Caco-2 (cell line): ENCODE measurements around the gene LPIN1.

- PRO-cap: no peak
- RRBS: no CpG with 5 or more reads among the region's 13 CpGs
Observed at GRCh38 chr2:11681085-11681670, 11.2 kb upstream of the NTSR2 start.

- PRO-cap: no peak
- RRBS: 88% methylated on average over 5 of the region's 25 CpGs
Observed at GRCh38 chr2:11697892-11698667, 28.1 kb upstream of the NTSR2 start.

DNA sequence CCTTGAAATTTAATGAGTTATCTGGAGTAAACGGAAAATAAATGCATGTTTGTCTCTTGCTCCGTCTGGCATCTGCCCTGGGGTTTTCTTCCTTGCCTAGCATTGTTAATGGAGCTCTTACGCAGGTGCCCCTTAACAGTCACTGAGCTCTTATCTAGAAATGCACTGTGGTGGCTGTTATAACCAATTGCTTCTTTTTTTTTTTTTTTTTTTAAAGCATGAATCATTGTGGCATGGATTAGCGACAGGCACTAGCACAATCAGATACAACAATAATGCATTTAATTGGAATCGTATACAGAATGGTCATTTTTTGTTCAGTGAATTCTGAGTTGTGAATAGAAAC lies 26.9 kb upstream of the LPIN1 start:
- PRO-cap: no peak
- RRBS: no CpG with 5 or more reads among the region's 5 CpGs

DNA sequence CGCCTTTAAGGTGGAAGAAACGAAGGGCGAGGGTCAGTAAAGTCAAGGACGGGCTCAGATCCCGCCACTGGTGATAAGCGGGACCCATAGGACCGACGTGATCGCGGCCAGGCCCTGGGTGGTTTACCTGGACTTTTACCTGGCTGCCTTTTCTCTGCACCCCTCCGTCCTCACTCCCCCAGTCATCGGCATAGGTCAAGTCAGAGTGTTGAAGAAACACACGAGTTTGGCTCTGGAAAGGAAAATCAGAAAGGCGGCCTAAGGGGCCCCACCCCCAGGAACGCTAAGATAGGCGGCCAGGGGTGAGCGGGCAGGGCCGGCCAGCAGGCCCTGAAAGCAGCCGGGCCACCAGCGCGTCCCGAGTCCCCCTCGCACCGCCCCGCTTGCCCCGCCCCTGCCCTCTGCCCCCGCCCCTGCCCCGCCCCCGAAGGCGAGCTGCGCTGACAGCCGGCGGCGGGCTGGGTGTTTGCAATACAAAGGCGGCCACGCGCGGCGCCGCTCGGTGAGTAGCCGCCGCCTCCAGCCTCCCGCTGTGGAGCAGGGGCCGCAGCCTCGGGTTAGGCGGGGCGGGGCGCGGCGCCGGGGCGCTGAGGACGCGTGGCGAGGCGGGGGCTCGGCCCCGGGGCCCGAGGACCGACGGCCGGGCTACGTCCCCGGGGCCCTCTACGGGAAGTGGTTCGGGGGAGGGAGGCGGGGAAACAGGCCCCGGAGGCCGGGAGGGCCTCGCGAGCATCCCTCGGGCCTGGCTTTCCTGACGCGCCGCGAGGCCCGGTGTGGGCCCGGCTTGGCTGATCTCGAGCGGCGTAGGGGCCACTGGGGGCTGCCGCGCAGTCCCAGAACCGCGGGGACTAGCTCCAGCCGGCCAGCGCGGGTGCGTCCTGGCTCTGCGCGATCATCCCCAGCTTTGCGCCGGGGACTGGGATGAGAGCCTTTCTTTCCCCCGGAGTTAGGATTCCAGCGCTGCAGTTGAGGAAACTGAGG lies at the start of gene LPIN1:
Gene LPIN1 (plus strand): TSS at position 463 of the 981 bp plus-strand sequence.
- PRO-cap: bidirectional peak, plus-strand start at position 476 of the sequence, minus-strand start at position 336 of the sequence
- RRBS: 4% methylated on average over 50 of the region's 96 CpGs

GRCh38 chr2:11765823-11766572 lies 19.6 kb downstream of the LPIN1 start:
- PRO-cap: no peak
- RRBS: no CpG with 5 or more reads among the region's 9 CpGs

DNA sequence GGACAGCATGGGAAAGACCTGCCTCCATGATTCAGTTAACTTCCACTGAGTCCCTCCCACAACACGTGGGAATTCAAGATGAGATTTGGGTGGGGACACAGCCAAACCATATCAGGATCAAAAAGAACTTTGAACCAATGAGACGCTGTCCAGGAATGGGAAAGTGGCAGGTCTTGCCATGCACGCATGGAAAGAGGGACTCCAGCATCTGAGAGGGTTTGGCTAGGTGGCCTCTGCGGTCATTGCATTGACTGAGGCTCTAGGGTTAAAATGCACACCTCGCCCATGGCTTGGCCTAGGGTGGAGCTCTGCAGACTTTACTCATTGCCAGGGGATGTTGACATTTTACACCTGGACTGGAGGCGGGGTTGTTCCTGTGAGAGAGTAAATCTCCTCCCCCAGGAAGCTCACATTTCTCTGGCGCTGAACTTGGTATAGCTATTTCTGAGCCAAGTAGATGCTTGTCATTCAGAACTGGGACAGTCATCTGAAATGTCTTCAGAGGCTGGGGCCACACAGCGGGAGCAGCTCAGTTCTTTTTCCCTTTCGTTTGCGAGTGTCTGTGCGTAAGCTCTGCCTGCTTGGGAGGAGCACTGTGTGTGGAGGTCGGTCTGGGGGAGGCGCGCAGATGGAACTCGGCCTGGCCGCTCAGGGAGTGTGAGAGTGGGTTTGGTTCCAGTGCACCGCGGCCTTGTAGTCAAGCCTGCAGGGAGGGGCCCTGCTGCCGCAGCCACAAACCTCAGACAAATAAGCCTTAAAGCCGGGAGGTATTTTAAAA lies 76.4 kb downstream of the LPIN1 start:
- PRO-cap: no peak
- RRBS: no CpG with 5 or more reads among the region's 20 CpGs

- PRO-cap: no peak
- RRBS: no CpG with 5 or more reads among the region's 6 CpGs
Observed at GRCh38 chr2:11930545-11930936, 184.1 kb downstream of the LPIN1 start.

DNA sequence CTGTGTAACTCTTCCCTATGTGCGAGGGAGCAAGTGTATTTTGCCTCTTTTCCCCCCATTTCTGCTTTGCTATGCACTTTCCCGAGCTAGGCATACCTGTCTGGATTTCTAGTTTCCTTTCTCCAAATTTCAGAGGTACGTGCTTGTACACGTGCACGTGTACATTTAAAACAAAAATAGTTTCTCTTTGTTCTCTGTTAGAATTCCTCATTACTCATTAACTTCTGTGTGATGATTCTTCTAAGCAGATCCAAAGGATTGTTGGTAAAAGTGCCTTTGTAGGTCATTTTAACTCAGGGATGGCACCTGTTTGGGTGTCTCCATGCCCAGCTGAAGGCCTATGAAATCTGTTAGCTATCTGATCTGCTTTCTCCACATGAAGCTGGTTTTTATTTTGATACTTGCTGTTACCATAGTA lies 264.3 kb downstream of the LPIN1 start:
- PRO-cap: no peak
- RRBS: no CpG with 5 or more reads among the region's 5 CpGs

GRCh38 chr2:12381708-12381994 lies 335.1 kb upstream of the TRIB2 start:
- PRO-cap: no peak

- PRO-cap: no peak
- RRBS: no CpG with 5 or more reads among the region's 3 CpGs
Observed at GRCh38 chr2:12806475-12806984, 89.8 kb downstream of the TRIB2 start.

DNA sequence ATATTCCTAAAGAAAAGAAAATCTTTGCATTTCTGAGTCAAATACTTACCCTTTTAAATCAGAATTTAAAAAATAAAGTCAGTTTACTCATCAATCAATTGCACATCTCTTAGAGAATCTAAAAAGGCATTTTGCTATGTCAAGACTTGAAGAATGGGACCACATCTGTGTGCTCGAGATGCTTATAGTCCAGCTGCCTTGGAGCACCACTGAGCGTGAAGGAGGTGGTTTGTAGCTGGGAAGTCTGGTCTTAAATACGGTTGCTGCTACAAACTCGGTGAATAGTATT lies 289.6 kb downstream of the TRIB2 start:
- PRO-cap: no peak
- RRBS: no CpG with 5 or more reads among the region's 4 CpGs

DNA sequence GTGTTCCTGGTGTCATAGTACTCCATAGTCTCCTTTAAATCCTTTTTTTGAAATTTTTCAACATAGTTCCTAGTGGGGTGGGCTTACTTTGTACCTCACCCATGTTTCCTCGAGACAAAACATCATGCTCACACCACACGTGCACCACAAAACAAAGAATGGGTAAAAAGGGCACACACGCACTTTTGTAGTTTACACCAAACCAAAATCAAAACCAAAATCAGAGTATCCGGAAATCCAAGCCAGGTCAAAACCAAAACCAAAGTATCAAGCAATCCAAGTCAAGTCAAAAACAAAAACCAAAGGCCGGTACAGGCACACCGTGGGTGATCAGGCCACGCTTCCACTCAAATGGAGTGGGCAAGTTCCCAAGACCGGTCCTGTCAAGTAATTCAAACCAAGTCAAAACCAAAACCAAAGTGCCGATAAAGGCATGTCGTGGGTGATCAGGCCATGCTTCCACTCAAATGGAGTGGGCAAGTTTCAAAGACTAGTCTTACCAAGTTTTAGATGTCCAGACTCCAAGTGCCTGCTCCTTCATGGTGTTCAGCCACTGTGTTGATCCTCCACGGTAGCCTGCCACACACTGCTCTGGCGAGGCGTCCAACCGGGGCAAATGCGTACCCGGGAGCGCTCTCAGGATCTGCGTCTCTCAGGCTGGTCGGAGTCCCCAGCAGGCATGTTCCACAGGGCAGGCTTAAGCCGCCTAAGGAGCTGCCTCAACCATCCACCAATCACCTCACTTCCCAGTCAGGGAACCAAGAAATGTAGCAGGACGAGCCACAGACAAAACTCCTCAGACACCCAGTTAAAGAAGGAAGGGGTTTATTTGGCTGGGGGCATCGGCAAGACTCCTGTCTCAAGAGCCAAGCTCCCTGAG lies 815.8 kb downstream of the TRIB2 start:
- PRO-cap: unidirectional peak, minus-strand start at position 593 of the sequence; unidirectional peak, minus-strand start at position 663 of the sequence
- RRBS: no CpG with 5 or more reads among the region's 22 CpGs

GRCh38 chr2:15450537-15451172 lies 110.5 kb downstream of the NBAS start:
- PRO-cap: no peak
- RRBS: no CpG with 5 or more reads among the region's 1 CpG

GRCh38 chr2:15604827-15605329 lies 13.2 kb downstream of the DDX1 start:
- PRO-cap: no peak
- RRBS: no CpG with 5 or more reads among the region's 3 CpGs

- PRO-cap: bidirectional peak, plus-strand start at chr2:15748020, minus-strand start at chr2:15747812
- RRBS: no CpG with 5 or more reads among the region's 9 CpGs
Observed at GRCh38 chr2:15747696-15748174, 156.1 kb downstream of the DDX1 start.

DNA sequence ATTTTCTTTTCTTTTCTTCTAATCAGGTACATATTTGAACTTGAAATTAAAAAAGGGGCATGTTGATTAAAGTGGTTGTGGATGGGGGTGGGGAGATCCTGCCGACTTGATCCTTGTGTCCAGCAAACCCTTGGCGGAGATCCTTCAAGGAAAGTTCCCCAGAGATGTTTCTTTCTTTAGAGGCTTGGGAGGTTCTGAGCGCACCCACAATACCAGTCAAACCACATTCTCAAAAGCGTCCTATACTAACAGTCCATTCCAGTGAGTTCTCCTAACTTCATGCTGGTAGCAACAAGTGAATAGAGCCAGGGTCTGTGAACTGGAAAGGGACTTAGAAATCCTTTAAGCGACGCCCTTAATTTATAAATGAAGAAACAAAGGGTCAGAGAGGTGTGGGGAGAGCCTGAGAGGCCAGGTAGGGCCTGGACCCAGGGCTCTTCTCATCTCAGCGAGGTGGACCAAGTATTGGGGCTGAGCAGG lies 49.3 kb downstream of the MYCN start:
- PRO-cap: no peak
- RRBS: no CpG with 5 or more reads among the region's 7 CpGs

- PRO-cap: no peak
- RRBS: no CpG with 5 or more reads among the region's 12 CpGs
Observed at GRCh38 chr2:16050815-16051610, 110.7 kb downstream of the MYCN start.

DNA sequence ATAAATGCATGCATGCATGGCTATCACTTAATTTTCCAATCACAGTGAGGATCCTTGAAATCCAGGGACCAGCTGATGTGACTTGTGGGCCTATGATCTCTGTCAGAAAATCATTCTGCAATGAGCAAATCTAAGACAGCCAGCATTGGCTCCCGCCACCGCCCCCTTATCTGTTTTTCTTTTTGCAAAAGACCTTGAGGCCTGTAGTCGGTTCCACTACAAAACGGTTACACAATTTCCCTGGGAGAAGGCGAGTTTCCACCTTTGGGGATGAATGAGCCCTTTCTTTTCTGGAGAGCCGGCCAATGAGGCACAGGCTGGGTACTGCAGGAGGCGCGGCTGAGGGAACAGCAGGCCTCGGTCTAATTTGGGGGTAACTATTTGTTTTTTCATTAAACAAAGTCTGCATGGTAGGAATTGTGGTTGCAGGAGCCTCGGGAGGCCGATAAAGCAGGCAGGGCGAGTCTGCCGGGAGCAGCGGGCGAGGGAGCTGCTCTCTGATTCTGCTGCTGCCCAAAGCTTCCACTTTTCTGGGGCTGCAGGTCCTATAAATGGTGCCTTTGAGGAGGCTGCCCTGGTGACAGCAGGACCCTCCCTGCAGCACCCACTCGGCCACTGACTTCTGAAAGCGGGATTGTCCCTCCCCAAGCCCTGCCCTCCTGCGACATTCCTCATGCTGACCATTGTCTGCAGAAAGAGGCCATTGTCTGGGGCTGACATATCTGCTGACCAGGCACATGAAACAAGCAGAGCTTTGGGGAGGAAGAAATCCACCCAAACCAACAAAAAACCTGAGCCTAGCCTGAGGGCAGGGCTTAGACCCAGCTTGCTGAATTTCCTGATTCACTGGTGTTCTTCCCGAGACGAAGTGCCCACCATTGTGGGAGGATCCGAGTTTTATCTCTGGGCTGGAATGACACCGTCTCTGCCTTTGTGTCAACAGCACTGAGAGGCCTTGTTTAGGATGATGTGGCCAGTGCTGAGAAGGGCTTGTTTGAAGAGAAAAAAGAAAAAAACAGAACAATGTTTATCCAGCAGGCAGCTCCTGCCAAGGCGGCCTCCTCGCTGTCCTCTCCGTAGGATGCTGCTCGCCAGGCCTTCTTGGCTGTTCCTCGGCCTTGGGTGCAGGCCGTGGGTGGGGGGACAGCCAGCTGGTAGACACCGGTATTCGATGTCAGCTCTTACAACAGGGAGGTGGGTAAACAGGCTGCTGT lies 129.6 kb downstream of the MYCN start:
- PRO-cap: bidirectional peak, plus-strand start at position 1,030 of the sequence, minus-strand start at position 872 of the sequence
- RRBS: no CpG with 5 or more reads among the region's 30 CpGs

DNA sequence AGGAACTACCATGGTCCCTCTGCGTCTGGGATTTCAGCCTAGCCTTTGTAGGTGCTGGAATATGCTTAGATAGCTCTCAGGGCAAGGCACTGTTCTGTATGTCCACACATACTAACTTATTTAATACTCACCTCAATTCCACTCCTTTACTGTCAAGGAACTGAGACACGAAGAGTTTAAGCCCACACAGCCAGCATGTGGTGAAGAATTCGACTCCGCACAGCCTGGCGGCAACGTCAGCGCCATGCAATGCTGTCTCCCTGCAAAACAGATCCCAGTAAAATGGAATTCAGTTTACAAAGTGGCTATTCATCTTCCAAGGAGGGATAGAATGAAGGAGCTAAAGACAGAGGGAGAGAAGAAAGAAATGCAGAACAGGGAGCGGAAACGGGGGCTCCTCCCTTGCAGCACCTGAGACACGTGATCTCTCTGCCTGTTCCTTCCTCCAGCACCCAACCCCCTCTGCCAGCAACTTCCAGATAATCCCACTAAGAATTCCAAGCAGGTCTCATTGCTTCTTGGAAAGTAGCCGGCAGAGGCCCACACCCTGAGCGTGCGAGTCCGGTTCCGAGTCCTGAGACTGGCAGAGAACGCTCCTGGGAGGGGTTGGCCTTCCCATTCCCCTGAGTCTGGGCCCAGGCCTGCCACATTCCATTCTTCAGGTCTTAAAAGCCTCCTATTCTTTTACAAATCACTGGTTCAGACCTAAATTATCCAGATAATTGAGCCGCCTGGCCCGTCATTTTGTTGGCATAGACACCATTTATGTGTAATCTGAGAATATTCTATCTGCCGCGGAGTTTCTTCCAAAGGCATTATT lies 165.1 kb downstream of the MYCN start:
- PRO-cap: no peak
- RRBS: no CpG with 5 or more reads among the region's 20 CpGs

- PRO-cap: no peak
- RRBS: no CpG with 5 or more reads among the region's 2 CpGs
Observed at GRCh38 chr2:16548383-16548957, 117.2 kb downstream of the CYRIA start.